Mucosa of descending colon (tissue), 1 donor: ENCODE data around the gene LIPI.

- PRO-cap, result no peak
Observed at GRCh38 chr21:5127306-5127524, 5394.2 kb upstream of the TPTE start.

DNA sequence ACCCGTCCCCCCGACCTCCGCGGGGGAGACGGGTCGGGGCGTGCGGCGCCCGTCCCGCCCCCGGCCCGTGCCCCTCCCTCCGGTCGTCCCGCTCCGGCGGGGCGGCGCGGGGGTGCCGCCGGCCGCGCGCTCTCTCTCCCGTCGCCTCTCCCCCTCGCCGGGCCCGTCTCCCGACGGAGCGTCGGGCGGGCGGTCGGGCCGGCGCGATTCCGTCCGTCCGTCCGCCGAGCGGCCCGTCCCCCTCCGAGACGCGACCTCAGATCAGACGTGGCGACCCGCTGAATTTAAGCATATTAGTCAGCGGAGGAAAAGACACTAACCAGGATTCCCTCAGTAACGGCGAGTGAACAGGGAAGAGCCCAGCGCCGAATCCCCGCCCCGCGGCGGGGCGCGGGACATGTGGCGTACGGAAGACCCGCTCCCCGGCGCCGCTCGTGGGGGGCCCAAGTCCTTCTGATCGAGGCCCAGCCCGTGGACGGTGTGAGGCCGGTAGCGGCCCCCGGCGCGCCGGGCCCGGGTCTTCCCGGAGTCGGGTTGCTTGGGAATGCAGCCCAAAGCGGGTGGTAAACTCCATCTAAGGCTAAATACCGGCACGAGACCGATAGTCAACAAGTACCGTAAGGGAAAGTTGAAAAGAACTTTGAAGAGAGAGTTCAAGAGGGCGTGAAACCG is 2263.4 kb upstream of the TPTE start:
- PRO-cap, result no peak

GRCh38 chr21:14210672-14211240 is at the start of gene LIPI:
TSS of gene LIPI (minus strand) at chr21:14210955.
- PRO-cap, result no peak

GRCh38 chr21:14483428-14484755 is 62.2 kb downstream of the SAMSN1 start:
- PRO-cap, result no peak

DNA sequence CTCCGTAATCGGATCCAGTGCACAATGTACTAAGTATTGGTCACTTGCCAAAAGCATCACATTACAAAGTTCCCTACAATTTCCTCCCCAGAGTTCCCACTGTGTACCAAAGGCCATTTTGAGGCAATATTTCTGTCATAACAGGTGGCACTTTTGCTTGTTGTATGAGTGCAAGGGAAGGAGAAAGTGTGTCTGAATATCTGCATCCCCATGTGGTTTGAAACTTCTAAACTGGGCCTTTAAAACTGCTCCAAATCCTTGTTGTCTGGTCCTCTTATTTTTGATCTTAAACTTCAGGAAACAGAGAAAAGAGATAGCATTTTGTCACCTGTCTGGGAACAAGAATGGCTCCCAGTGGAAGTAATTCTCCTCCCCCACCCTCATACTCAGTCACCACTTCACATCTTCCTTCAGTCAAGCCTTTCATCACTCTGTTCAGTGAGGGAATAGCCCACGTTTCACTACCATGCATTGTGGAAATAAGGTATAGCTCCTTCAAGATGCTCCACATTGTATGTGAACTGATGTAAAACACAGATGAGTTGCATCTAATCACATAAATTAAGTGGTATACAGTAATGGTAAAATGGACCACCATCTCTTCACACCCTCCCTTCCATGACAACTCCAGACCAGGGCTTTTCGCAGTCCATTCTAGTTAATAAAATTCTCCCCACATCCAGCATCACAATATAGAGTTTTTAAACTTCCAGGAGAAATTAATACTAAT is 35.2 kb downstream of the SAMSN1 start:
- PRO-cap, result no peak

GRCh38 chr21:14686802-14687214 is 140.7 kb upstream of the SAMSN1 start:
- PRO-cap, result no peak

DNA sequence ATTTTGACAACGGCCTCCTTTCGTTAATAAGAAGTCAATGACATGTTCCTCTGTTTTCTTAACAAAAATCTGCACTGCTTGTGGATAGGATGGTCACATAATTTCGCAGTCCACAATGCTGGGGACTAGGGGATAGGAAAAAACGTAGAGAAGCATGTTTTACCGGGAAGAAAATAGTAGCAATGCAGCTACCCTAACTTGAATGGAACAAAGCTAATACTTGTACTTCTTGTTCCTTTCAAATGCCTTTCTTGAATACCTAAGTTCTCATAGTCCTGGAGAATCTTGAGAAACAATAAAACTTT is 195.9 kb downstream of the NRIP1 start:
- PRO-cap, result no peak

DNA sequence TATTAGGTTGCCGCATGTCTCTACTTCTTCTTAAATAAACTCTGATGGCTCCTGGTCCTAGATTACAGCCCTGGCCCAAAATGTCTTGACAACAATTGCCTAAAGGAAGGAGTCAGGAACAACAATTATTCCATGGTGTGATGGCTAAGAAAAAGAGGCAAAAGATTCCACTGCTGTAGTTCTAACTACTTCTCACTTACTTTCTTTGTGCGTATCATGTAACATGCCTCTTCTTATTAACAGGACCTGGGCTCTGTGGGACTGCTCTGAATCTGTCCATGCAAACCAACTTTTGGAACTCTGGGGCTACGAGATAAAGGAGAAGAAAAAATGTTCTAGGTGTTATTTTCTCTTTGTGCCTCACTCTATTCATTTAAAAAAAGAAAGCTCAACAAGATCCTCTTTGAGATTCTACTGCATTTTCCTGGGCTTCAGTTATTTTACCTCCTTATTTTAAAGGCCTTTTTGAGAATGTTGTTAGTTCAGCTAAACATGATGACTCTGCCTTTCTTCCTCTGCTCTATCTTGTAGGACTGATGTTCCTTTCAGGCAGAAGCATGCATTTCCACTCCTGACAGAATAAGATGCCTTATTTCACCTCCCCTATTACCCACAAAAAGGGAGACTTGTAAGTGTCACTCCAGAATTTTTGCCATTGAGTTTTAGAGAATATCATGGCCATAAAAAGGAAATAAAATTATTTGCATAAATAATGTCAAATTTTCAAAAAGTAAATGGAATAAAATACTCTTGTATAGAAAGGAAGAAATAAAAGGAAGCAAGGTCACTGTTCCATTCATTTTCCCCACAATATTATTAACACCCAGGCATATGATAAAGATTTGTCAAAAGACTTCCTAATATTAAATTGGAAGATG is 73.6 kb downstream of the NRIP1 start:
- PRO-cap, result no peak

DNA sequence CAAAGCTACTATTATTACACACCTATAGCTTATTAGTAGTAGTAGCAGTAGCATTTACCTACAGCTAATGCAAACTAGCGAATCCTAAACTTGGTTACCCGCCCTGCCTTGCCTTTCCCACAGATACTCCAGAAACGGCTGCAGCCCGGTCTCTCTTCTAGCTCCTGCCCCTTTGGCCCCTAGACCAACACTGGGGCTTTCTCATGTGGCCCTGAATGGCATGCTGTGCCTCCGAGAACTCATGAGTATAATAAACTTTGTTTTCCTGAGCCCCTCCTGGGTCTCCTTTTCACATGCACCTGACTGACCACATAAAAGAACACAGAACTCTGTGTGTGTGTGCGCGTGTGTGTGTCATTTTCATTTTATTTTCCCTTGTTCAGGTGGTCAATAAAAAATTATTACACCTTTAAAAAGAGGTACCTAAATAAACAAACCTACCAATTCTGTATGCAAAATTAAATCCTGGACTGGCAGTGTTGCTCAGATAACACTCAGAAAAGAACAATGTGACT is 13.8 kb downstream of the NRIP1 start:
- PRO-cap, result unidirectional peak, minus-strand start at position 192 of the sequence

- PRO-cap, result no peak
Observed at GRCh38 chr21:15057739-15058862, 6.7 kb downstream of the NRIP1 start.

DNA sequence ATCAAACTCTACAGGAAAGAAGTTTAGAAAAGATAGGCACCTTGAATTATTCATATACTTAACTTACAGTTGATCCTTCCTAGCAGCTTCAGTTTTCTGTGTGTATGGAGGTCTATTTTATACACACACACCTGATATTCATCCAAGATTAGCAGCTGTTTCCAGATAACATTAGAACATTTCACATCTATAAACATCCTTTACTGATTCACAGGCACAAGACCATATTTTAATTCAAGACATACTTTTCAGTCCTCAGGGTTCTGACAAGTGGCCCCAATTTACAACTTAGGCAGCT is 287.8 kb upstream of the USP25 start:
- PRO-cap, result no peak

DNA sequence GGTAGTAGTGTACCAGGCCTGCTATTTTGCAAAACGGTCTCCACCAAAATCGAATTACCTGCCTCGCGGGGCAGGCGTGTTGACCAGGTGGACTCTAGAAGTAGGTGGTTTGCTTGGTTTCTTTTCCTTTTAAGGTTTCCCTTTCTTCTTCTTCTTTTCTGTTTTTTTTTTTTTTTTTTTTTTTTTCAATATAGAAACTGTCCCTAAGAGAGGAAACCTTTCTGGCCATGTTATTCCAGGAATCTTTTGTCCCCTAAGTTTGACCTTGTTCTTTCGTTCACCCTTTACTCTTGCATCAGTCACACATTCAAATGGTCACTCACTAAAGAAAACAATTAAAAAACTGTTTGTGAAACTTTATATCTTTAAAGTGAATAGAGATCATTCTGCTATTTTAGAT is 1.0 kb downstream of the USP25 start:
- PRO-cap, result unidirectional peak, minus-strand start at position 104 of the sequence

GRCh38 chr21:15785489-15785903 is 55.7 kb downstream of the USP25 start:
- PRO-cap, result no peak

- PRO-cap, result no peak
Observed at GRCh38 chr21:15806076-15806804, 76.5 kb downstream of the USP25 start.

- PRO-cap, result no peak
Observed at GRCh38 chr21:15875310-15876112, 145.7 kb downstream of the USP25 start.

GRCh38 chr21:16196033-16196464 is 466.3 kb downstream of the USP25 start:
- PRO-cap, result no peak

DNA sequence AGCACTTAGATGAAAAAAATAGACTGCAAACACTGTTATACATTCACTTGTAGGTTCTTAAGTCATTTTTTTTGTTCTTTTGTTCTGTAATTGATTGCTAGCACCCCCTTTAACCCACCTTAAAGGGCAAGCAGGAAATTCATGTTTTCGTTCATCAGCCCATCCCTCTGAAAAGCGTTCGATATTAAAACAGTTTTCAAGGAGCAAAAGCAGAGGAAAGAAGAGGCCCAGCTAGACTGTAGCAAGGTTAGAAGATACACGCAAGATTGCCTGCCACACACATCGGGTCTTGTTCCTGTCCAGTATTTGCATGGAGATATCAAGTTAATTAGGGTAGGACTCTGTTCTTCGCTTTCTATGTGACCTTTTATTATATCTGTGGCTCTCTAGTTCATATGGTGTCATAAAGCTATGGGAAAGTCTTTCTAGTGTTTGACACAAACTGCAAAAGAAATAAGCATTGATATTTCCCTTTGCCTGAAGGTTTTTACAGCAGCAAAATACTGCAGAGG is 549.8 kb downstream of the USP25 start:
- PRO-cap, result no peak

DNA sequence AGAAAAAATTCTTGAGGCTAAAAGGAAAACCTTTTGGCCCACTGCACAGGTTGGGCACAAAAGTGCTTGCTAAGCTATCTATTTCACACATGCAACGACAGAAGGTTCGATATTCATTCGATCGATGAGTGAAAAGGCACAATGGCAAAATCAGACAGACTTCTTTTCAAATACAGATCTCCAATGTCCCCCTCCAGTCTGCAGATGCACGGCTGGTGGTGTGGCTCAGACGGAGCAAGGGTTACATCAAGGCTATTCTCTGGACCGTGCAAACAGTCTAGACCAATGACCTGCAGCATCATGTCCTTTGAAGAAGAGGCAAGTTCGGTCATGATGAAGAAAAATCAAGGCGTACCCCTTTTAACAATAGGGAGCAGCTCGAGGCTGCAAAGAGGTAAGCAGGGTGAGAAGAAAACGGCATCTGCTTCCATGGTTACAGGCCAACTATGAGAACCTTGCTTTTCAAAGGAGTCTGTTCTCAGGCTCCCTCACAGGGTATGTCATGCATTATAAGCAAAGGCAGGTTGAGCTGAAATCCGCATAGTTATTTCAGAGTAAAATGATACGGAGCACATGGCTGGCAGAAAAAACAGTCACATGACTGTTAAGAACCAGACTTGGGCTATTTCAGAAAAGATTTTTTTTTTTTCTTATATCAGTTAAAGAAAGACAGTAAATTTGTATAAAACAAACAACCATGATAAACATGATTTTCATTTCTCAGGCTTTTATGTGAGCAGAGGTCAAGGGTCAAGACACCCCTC is 579.8 kb downstream of the USP25 start:
- PRO-cap, result no peak

DNA sequence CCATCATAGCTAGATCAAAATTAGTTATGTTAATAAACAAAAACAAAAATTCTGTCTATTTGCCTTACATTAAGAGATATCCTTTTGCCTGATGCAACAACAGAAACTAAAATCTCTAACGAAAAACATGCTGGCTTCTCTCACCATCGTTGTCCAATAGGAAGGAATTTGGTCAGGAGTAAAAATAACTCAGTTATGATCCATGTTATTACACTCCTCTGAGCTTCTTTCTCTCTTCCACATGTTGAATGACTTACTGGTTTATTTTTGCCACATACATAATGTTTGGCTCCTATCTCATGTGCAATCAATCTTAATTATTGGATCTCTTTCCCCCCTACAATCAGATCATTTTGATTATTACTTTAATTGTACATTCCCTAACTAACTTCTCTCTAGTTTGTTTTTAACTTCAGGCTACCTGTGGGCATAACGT is 688.4 kb downstream of the USP25 start:
- PRO-cap, result no peak

- PRO-cap, result no peak
Observed at GRCh38 chr21:16419957-16420783, 690.4 kb downstream of the USP25 start.